Vermiform appendix (tissue), 1 donor: Measurements from ENCODE around the genes TEC and OCIAD2.

DNA sequence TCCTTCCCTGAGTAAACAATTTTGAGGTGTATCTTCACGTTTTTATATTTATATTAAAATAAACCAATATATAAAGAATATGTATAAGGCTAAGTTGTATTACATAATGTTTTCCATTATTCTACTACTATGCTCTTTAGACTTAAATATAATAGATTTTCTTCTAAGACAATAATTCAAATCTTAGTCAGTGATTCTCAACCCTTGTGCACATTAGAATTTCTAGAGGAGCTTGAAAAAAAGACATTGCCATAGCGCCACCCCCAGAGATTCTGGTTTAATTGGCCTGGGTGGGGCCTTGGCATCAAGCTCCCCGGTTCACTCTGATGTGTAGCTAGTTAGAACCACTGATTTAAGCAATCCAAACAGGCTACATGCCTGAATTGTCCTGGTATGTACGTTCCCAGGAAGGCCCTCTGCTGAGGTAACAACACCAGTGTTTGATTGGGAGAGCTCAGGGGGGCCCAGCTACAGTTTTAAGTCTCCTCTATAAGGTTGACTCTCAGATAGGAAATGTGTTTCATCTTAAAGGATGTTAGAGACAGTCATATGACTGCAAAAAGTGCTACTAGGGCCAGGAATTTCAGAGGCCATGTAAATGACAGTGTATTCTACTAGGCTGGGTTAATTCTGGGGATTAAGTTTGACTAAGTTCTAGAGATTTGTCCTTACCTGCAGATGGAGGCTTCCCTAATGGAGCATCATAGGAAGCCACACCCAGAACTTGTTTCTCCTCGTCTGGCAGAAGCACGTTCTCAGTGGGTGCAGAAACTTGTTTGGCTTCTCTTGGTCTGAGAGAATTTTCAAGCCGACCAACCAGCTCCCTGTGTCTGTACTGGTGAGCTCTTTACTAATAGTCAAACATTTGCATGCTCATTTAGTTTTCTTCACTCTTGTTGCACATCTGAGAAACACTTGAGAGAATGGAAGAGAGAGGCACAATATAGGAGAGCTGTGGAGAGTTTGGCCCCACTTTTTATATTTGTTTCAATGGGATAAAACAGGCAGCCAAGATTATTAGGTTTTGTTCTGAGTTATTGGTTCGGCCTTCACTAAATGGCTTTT, 1.1 kb upstream of the ATP10D start:
- PRO-cap = bidirectional peak, plus-strand start at position 914 of the sequence, minus-strand start at position 757 of the sequence

DNA sequence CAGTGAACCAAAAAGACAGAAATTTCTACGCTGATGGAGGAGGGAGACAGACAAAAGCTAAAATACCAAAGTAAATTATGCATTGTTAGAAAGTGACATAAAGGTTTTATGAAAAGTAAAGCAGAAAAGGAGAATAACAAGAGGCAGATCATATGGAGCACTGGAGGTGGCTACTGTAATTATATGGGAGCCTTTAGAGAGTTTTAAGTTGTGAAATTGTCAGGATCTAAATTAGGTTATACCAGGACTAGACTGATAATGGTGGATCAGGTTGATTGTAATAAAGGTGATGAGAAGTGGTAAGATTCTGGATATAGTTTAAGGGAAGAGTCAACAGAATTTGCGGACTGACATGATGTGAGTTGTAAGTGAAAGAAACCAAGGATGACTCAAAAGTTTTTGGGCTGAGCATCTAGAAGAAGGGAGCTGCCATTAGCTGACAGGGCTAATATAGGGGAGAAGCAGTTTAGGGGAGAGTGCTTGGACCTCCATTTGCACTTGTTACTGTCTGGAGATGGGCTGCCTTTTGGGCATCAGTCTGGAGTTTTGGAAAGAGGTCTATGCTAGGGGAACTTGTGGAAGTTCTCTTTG, 15.2 kb downstream of the ATP10D start:
- PRO-cap = no peak

DNA sequence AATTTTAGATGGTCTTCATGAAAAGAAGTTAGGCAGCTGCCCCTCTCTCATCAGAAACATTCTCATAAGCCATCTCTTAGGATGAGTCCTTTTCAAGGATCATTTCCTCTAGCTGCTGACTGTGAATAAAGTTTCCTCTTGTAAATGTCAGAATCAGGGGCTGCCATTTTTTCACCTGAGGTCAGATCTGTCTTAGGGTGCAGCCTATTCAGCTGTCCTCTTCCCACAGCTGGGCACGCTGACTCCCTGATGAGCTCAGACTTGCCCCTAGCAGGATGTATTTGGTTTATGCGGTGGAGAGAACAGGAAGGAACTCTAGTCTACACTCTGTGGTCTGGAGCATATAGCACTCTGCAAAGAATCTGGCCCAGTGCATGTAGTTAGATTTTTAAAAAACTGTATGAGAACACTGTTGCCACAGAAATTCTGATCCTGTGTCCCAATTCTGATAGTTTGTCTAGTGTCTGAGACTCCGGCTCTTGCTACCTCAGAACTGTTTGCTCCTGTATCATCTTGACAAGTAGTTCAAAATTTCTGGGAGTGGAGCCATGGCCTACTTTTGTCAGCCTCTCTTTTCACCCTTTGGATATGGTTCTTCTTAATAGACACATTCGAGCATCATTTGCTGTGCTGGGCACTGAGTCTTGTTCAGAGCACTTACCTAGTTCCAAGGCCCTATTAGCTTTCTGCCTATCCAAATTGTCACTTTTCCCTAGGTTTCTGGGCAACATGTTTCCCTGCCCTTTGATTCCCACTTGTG, 46.7 kb downstream of the ATP10D start:
- PRO-cap = no peak

- PRO-cap = bidirectional peak, plus-strand start at chr4:48270021, minus-strand start at chr4:48269818; bidirectional peak, plus-strand start at chr4:48270262, minus-strand start at chr4:48270228
Measured at GRCh38 chr4:48269748-48270521, at the start of gene TEC. Gene TEC (minus strand): TSS chr4:48269838.

- PRO-cap = no peak
Measured at GRCh38 chr4:48633793-48634529, 143.9 kb downstream of the ZAR1 start.

DNA sequence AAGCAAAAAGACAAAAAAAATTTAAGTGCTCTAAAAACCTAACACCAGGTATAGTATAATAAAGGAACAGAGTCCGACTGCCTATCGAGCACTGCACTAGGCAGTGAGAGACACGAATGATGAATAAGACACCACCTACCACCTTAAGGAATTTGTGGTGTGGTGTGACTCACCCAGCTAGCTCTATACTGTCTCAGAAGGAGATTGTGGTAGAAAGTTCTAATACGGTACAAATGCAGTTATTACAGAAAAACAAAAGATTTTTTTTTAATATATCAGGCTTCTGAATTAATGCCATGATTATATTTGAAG, 80.2 kb downstream of the FRYL start:
- PRO-cap = no peak

- PRO-cap = no peak
Measured at GRCh38 chr4:48718908-48719625, 61.0 kb downstream of the FRYL start.

DNA sequence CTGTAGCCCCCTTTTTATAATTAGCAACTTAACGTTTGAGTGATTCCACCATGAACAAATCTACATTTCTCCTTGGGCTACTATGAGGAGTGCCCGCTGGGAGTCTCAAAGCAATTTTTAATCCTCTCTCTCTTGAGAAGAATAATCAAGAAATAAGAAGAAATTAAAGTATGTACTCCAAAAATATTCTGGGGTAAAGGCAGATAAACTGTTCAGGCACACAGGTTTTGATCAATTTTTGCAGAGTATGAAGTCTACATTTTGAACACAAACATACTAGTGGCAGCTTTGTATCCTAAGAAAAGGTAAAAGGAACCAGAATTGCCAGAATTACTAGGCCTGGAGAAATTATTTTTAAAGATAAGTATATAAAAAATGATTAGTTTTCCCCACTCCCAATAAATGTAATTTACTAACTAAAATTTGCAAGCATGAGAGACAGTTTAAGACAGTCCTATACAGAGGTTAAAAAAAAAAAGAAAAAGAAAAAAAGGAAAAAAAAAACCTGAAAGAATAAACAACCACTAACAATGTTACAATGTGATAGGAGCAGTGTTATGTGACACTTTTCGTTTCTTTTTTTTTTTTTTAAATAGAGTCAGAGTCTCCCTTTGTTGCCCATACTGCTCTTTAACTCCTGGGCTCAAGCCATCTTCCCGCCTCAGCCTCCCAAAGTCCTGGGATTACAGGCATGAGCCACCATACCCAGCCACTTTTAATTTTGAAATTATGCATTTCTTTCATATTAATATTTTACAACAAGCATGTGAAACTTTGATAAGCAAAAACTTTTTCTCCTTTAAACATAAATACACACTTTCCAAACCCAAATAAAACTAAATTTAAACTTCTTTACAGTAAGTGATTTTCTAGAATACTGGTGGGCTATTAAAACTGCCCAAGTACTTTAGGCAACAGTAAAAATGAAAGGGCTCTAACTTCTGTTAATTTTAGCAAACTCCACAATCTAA, 4.2 kb downstream of the FRYL start:
- PRO-cap = no peak

DNA sequence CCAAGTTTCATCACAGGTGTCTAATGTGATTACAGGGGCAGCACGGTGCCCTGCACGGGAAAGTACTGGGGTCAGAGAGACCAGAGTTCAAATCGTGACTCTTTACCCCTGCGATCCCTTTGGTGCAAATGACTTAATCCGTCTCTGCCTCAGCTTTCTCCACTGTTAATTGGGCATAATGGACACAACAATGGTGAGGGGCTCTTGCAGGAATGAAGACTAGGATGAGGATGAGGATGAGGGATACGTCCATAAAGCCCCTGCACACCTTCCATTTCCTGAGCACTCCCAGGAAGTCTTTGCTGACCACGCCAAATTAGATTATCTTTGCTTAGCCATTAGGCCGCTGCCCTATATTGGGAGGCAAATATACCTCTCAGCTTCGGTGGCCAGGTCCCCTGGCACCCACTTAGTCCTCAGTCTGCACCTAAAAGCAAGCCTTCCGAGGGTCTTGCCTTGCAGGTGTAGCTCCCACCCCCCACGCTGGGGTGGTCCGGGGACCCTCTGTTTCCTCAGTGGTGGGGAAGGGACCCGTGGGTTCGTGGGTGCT, 755 bp downstream of the OCIAD2 start:
- PRO-cap = no peak

DNA sequence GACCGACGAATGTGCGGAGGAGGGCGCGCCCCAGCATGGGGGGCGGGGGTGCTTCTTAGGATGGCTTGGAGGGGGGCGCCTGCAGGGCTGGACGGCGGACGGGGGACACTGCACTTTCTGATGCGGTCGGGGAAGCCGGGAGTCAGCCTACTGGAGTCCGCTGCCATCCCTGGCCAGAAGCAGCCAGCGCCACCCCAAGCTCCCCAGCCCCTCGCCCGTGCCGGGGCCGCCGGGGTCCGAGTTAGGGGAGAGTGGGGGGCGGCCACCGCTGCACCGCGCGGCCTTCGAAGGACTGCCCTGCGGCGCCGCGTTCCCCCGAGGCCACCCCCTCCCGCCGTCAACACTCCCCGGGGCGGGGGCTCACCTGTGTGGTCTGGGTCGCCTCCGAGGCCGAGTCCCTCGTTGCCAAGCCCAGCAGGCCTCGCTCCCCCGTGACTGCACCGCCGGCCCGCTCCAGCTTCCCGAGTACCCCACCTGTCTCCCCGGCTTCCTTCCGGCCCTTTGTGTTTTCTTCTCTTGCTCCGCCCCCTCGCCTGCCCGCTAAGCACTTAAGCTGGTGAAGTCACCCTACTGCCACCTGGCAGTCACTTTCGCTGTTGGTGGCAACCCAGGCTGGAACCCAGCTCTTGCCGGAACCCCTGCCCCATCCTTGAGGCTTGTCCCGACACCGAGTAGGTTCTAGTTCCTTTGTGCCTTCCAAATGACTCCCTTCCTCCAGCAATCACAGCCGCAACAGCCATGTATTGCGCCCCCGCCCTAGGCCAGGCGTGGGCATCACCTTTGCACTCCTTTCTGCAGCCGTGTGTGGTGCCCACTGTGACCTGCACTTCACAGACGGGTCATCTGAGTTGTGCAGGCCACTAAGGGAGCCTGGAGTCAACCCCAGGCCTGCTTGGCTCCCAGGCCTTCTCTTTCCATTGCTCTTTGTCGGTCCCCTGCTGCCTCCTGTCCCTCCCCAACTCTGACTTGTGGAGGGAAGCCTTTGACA, at the start of gene OCIAD2:
TSS of gene OCIAD2 (minus strand) at position 481 of the 988 bp plus-strand sequence.
- PRO-cap = bidirectional peak, plus-strand start at position 587 of the sequence, minus-strand start at position 503 of the sequence

- PRO-cap = no peak
Measured at GRCh38 chr4:48909512-48909990, 3.0 kb upstream of the OCIAD2 start.

DNA sequence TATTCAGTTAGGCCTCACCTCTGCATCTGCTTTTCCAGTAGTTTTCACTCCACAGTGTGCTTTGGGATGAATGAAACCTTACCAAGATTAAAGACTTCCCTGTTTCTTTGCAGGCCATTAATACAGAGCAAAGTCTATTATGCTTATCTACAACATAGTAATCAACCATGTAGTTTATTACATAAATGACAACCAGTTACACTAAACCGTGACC, 2.4 kb downstream of the LRRC66 start:
- PRO-cap = no peak

DNA sequence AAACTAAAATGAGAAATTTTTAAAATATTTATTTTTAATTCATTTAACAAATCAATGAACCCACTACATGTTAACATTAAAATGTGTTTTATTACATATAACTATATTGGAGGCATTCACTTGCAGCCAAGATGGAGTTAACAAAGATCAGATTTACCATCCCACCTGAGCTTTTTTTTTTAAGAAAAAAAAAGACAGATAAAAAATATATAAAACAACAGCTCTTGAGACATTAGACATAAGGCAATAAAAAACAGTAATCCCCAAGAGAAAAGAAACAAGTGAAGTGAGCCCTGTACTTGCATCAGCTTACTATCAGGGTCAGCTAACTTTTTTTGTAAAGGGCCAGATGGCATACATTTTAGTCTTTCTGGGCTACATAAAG, 173.2 kb downstream of the USP46 start:
- PRO-cap = no peak

DNA sequence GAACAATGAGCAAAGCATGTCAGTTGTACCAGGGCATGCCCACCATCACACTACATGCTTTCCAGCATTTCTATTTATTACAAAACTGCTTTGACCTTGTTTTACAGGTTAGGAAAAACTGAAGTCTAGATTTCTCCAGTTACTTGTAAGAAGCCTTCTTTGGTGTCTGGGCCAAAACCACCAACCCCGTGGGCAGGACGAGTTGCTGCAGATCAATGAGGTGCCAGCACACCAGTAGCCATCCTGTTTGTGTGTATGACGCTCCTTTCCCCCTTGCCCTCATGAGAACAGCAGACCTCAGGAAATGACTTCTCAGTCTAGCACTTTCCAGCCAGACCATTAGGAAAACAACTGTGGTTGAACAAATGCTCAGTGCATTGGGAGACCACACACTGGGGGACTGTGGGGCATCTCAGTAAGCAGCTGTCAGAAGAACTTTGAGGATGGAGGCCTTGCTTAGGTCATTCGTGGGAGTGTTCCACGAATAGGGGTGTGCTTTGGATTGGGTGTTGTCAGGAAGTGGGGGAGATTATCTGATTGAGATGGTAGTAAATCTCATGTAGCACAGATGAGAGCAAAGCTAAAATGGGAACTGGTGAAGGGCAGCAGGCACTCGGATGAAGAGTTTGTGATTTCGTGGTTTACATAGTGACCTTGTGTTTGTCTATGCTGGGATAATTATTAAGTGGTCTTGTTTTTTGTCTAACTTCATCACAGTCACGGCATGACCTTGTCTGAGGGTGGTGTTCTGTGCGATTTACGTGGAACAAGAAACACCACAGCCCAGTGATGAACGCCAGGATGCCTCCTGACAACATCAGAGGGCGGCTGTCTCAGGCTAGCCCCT, 70.3 kb downstream of the USP46 start:
- PRO-cap = no peak

DNA sequence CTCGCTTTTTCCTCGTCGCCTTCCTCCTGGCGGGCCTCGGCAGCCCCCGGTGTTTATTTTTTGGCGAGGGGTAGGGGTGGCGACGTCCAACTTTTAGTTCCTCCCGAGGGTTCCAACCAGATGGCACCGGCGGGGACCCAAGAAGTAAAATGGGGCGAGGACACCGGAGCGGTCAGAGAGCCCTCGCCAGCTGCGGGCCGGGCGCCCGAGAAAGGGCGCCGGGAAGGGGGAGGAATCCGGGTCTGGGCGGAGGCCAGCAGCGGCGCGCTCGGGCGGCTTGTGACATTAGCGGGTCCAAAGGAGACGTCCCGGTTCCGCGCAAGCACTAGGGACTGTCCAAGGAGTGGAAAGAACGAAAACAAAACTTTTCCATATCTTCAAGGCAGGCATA, 636 bp upstream of the USP46 start:
- PRO-cap = unidirectional peak, minus-strand start at position 151 of the sequence; unidirectional peak, minus-strand start at position 217 of the sequence

DNA sequence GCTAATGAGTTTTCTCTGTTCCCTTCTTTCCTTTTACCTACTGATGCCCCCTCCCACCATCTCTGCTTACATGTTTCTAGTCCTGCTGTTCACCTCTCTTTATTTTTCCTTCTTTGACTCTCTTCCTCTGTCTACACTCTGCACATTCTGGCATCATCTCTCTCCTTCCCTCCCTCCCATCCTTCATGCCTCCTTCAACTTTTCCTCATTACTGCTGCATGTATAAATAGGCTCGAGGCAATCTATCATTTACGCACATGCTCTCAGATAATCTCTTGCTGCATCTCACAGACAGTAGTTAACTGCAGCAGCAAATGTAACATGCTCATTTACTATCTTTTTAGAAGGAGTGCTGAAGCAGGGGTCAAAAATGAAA, 127.7 kb downstream of the RASL11B start:
- PRO-cap = no peak

- PRO-cap = no peak
Measured at GRCh38 chr4:53012735-53013226, 150.7 kb downstream of the RASL11B start.

GRCh38 chr4:53987675-53988542, 76.5 kb downstream of the CHIC2 start:
- PRO-cap = no peak

- PRO-cap = no peak
Measured at GRCh38 chr4:54026732-54027345, 37.6 kb downstream of the CHIC2 start.

DNA sequence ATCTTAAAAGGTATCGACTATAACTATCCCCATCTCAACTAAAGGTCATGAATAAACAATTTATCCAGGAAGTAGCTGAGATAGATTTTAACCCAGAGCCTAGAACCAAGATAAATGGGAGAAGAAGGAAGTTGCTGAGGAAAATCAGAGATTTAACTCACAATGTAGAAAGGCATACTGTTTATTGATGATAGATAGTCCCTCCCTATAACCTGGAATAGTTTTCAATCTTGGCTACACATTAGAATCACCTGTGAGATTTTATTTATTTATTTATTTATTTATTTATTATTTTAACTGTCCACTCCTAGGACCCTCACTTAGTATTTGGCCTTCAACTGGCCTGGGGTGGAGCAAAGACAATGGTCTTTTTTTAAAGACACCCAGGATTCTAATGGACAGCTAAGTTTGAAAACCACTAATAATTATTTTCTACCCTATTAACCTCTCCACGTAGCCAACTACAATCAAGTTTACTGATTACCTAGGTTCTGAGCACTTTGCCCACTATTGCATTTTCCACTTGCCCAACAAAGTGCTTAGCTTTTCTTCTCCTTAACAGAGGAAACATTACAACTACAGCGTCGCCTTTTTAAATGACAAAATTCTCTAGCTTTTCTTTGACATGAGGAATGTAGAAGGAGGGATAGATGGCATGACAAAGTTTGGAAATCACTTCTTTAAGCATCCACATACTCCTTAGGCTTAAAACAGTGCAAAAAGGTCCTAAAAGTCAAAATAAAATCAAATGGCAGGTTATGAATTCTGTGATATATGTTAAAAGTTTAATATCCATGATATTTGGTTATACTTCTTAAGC, 2.1 kb downstream of the CHIC2 start:
- PRO-cap = no peak